Smooth muscle cell (in vitro differentiated cells): ENCODE measurements around a stretch of chr6.

GRCh38 chr6:33412981-33414141, 2.5 kb downstream of the PHF1 start:
- RAMPAGE, long total RNA = no peak

- RAMPAGE, long total RNA = no peak
These were observed 3.3 kb downstream of the CUTA start for GRCh38 chr6:33414142-33415487.

- RAMPAGE, long total RNA = no peak
These were observed 974 bp upstream of the CUTA start for GRCh38 chr6:33418777-33419385.

DNA sequence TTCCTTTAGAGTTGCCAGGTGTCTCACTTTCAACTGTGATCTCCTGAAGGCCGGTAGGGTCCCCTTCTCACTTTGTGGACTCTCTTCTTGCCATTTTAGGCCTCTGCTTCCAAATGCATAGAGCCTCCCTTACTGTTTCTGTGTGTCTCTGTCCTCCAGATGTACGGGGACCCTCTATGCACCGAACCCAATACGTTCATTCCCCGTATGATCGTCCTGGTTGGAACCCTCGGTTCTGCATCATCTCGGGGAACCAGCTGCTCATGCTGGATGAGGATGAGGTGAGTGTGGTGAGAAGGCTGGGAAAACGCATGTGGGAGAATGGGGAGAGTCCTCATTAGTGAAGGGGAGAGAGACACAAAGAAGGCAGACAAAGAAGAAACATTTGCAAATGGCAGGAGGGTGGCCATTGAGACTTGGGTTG, 3.5 kb downstream of the SYNGAP1 start:
- RAMPAGE, long total RNA = no peak

GRCh38 chr6:33424969-33425593, 5.2 kb downstream of the SYNGAP1 start:
- RAMPAGE, long total RNA = no peak

GRCh38 chr6:33429370-33430047, 9.6 kb downstream of the SYNGAP1 start:
- RAMPAGE, long total RNA = no peak

GRCh38 chr6:33488289-33488733, 33.9 kb downstream of the ZBTB9 start:
- RAMPAGE, long total RNA = no peak

DNA sequence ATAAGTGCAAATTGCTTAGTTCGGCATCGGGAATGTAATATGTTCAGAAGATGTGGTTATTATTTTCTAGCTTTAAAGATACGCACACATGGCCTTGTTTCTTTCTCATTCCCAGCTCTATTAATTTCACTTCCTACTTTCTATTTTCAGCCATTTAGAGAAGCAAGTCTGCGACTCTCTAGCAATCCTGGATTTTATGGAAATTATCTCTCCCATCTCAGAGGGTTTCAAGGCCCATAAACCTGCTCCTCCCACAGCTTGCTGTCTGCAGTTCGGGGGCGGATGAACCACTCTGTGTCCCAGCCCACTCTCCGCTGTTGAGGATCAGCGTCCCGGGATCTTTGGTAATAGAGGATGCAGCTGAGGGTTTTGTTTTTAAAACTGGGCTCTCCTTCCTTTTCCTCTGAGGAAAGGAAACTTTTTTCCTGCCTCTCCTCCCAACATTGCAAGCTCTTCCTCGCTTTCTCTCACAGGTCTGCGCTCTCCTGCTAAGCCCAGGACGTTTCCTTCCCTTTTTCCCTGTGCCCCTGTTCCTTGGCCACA, 54.6 kb downstream of the ZBTB9 start:
- RAMPAGE, long total RNA = no peak

DNA sequence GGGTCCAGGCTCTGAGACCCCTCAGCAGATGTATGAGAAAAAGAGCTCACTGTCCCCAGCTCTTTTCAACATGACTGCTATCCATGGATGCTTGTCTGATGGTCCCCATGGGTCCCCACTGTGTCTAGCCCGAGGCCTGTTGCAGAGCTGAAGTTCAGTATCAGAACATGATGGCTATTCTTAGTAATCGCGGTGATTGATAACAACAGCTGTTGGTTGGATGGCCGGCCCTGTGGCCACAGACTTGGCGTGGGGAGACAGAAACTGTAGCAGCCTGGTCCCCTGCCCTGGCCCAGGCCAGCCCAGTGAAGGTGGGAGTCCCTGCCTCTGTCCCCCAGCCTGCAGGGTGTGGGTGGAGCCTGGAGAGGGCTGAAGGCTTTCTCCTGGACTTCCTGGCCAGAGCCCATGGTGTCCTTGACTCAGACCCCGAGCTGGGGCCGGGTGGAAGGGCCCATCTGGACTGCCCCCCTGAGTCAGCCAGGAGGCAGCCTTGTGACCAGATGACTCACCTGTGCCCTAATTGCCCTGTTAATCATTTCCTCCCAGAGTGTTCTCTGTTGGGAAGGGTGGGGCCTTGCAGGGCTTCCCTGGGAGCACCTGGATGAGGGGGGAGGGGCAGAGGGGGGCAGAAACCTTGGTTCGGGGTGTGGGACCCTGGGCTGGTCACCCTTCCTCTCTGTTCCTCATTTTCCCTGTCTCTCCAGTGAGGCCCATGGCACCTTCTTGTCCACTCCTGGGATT, 10.0 kb upstream of the BAK1 start:
- RAMPAGE, long total RNA = no peak

DNA sequence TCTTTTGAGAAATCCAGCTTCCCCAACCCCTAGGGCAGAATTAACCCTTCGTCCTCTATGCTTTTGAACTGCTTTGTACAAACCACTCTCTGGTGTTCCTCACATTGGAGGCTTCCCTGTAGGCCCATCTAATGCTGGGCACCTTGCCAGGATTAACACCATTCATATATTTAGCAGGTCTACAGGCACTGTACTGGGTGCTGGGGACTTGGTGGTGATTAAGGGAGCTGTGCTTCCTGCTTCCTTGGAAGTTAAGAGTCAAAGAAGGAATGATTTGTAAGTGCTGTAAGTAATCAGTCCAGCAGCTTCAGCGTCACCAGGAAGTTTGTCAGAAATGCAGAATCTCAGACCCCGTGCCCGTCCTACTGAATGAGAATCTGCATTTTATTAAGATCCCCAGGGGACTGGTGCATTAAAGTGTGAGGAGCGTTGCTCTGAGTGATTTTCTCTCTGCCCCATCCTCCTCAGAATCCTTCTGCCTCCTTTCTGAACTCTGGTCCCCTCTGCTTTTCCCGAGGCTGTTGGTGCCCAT, 3.1 kb downstream of the ITPR3 start:
- RAMPAGE, long total RNA = no peak

- RAMPAGE, long total RNA = no peak
These were observed 35.7 kb downstream of the ITPR3 start for GRCh38 chr6:33656779-33657247.

DNA sequence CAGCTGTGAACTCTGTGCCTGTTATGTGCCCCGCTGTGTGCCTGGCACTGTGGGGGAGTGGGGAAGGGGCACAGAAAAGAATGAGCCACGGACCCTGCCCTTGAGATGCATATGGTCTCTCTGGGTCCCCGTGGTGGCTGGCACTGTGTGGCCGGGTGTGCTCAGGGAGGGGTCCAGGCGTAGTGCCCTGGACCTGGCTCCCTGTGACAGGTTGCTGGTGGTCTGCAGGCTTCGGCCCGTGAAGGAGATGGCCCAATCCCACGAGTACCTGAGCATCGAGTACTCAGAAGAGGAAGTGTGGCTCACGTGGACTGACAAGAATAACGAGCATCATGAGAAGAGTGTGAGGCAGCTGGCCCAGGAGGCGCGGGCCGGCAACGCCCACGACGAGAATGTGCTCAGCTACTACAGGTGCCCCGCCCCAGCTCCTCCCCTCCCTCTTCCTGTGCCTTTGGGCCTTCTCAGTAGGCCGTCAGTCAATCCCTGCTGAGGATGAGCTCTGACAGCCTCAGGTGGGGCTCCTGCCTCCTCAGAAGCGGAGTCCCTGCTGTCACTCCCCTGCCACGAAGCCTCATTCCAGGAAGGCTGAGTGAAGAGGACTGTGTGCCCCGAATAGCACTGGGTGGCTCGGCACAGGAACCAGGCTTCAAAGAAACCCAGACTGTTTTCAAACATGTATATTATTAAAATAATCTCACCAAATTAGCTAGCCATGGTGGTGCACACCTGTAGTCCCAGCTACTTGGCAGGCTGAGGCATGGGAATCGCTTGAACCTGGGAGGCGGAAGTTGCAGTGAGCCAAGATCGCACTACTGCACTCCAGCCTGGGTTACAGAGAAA, 42.5 kb downstream of the UQCC2 start:
- RAMPAGE, long total RNA = no peak

- RAMPAGE, long total RNA = no peak
These were observed 6.9 kb downstream of the UQCC2 start for GRCh38 chr6:33704613-33705007.

GRCh38 chr6:33734210-33734520, 12.5 kb downstream of the IP6K3 start:
- RAMPAGE, long total RNA = no peak

- RAMPAGE, long total RNA = no peak
These were observed 537 bp downstream of the IP6K3 start for GRCh38 chr6:33746000-33746736.

GRCh38 chr6:33748393-33749386, 2.0 kb upstream of the IP6K3 start:
- RAMPAGE, long total RNA = no peak

- RAMPAGE, long total RNA = no peak
These were observed 11.7 kb downstream of the LEMD2 start for GRCh38 chr6:33777225-33777675.

- RAMPAGE, long total RNA = no peak
These were observed 104.4 kb upstream of the MLN start for GRCh38 chr6:33907919-33908833.

- RAMPAGE, long total RNA = no peak
These were observed 123.7 kb upstream of the MLN start for GRCh38 chr6:33927454-33927939.

GRCh38 chr6:34146270-34146827, 462 bp upstream of the GRM4 start:
- RAMPAGE, long total RNA = no peak